Sternocleidomastoid (tissue), 1 donor: ENCODE measurements around the genes TEKT1, GPS2, NEURL4 and KCTD11.

DNA sequence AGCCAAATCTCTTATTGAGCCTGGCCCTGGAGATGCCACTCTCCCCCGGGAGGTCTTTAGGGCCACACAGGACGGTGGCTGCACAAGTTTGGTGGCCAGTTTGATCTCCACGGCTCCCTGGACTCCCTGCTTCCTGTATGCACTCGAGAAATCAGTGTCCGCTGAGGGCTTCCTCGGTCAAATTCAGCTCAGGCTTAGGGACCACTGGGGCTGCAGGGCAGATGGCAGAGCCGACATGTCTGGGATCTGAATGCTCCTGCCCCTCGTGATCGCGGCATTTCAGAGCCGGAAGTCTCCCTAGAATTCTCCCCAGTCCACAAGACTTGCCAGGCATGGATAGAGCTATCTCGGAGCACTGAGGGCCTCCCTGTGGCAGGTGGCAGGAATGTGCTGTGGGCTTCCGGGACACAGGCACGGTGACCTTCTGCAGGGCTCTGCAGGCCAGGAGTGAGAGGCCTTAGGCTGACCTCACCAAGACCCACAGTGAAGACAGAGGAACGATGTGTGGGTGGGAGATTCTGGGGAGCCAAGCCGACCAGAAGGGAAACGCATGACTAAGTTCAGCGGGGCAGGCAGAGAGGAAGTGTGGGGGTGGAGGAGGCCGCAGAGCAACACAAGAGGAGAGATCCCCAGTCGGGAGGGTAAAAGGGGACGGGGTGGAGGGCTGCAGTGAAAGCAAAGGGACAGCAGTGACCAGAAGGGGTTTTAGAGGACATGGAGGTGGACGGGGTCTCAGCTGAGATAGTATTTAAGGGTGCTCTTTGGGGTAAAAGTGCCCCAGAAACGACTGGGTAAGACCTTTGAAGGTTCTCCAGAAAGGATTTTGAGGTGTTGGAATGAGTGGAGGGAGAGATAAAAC lies 18.8 kb upstream of the PITPNM3 start:
- PRO-cap, result no peak

- PRO-cap, result no peak
Observed at GRCh38 chr17:6591494-6592071, 35.2 kb upstream of the PITPNM3 start.

GRCh38 chr17:6797869-6798549 lies 22.0 kb downstream of the FBXO39 start:
- PRO-cap, result no peak

DNA sequence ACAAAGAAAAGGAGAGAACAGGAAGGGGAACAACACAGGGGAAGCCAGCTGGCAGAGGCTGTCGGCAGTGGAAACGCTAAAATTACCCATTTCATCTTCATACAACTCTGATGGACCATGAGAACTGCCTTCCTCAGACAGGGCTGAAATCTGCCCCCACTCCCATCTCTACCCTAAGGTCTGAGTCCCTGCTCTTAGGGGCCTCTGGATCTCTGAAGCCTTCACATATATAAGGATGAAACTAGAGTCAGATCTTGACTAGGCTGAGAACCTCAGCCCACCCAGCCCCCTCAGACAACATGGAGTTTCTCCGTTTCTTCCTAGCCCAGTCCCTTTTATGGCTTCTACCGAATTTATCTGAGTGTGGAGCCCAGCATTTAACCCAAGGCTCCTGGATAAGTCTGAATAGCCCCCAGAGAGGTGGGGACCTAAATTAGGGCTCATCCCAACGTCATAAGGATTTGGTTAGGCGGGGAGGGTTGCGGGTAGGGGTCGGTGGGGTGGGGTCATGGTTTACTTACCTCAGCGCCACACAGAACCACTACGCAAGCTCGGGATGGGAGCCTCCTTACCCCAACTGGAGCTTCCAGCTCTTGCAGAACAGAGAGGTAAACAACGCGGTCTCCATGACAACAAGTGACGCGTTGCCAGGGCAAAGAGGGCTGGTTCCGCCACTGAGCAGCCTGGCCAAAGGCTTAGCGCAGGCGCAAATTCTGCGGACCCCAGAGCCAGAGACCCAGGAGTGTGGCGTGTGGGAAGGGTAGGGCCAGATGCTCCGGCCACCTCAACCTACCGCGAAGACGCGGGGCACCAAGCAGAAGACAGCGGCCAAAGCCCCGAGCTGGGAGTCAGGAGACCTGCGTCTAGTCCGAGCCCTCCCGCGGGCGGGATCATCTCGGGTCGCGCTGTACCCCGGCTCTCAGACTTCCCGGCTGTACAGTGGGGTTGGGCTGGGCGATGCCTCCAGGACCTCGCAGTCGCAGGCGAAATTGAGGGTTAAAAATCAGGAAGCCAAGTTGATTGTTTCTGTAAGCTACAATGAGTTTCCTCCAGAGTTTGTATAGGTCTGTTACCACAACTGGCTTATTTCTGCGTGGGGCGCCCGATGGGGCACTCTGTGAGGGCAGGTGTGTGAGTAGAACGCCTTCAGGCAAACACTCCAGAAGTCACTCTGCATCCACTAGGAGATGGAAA lies at the start of gene TEKT1:
TEKT1 (minus strand) TSS at position 602 of the 1,194 bp plus-strand sequence.
- PRO-cap, result no peak

DNA sequence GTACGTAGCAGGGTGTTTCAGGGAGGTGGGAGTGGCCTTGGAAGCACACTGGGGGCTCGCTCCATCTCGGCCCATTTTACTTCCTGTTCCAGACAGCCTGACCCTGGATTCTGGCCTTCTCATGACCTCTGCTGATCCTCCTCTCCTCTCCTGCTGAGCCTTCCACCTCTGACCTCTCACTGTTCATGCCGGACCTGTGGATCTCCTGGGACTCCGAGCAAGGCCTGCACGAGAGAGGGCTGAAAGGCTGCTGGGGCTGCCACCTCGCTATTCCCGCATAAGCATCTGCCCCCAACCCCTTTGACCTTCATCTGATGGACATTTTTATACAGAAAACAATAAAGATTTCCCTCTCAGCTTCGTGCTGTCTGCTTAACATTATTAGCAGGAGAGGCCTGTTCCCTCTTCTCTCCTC lies 2.6 kb downstream of the C17orf49 start:
- PRO-cap, result no peak

GRCh38 chr17:7017797-7018692 lies 3.5 kb downstream of the C17orf49 start:
- PRO-cap, result bidirectional peak, plus-strand start at chr17:7018532, minus-strand start at chr17:7018380

DNA sequence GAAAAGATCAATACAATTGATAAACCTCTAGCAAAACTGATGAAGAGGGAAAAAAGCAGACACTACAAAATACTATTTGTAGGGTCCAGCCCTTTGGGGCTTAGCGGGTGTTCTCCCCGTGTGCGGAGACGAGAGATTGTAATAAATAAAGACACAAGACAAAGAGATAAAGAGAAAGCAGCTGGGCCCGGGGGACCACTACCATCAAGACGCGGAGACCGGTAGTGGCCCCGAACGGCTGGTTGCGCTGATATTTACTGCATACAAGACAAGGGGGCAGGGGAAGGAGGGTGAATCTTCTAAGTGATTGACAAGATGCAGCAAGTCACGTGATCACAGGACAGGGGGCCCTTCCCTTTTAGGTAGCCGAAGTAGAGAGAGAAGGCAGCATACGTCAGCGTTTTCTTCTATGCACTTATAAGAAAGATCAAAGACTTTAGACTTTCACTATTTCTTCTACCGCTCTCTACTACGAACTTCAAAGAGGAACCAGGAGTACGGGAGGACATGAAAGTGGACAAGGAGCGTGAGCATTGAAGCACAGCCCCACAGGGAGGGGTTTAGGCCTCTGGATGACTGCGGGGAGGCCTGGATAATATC lies 11.3 kb upstream of the CLEC10A start:
- PRO-cap, result no peak

- PRO-cap, result no peak
Observed at GRCh38 chr17:7221826-7222495, 2.2 kb downstream of the ACADVL start.

GRCh38 chr17:7241121-7241662 lies 1.1 kb downstream of the GABARAP start:
- PRO-cap, result no peak

DNA sequence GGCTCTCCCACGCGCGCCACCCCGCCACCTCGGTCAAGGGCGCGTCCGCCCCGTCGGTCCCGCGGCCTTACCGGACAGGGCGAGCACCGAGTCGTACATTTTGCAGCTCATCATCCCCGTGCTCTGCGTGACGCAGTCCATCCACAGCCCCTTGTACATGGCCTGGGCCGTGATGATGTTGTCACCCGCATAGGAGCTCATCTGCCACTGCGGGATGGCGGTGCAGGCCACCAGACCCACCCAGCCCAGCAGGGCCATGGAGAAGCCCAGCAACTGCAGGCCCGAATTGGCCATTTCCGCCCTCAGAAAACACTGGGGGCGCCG lies 566 bp downstream of the CLDN7 start:
- PRO-cap, result no peak

DNA sequence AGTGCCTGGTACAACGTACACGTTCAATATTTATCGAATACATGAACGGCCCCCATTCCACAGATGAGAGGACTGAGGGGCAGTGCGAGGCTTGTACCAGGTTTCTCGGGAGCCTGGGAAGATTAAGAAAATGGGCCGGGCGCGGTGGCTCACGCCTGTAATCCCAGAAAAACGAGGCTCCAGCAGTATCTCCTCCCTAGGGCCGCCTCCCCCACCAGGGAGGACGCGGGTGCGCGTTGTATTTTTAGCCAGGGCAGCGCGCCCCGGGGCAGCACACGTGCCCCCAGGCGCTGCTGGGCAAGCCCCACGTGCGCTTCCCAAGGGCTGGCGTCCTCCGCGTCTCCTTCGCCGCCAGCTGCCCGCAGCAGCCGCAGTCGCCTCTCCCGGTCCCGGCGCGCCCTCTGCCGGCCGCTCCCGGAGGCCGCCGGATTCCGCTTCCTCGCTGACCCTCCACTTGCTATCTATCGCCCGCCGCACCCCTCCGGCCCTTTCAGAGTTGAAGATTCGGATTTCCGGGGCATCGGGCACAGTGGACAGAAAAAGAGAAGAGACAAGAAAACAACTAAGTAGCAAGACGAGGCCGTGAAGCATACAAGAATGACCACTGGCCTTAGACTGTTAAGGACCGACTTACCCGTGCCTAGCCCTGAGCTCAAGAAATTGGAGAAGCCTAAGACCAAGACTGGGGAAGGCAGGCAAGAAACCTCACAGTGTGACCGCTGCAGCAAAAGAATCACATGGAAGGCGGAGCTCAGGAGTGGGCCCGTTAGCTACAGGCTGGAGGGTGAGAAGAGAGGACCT lies 1.9 kb upstream of the YBX2 start:
- PRO-cap, result no peak

- PRO-cap, result bidirectional peak, plus-strand start at chr17:7315441, minus-strand start at chr17:7315360
Observed at GRCh38 chr17:7314741-7315756, at the start of gene GPS2. GPS2 (minus strand) TSS chr17:7315360.

- PRO-cap, result unidirectional peak, minus-strand start at chr17:7329348; bidirectional peak, plus-strand start at chr17:7329723, minus-strand start at chr17:7329396; bidirectional peak, plus-strand start at chr17:7329826, minus-strand start at chr17:7329825
Observed at GRCh38 chr17:7329255-7330059, at the start of gene NEURL4. NEURL4 (minus strand) TSS chr17:7329335.

GRCh38 chr17:7352125-7352819 lies at the start of gene KCTD11:
KCTD11 (plus strand) TSS chr17:7352162.
- PRO-cap, result bidirectional peak, plus-strand start at chr17:7352162, minus-strand start at chr17:7352008

DNA sequence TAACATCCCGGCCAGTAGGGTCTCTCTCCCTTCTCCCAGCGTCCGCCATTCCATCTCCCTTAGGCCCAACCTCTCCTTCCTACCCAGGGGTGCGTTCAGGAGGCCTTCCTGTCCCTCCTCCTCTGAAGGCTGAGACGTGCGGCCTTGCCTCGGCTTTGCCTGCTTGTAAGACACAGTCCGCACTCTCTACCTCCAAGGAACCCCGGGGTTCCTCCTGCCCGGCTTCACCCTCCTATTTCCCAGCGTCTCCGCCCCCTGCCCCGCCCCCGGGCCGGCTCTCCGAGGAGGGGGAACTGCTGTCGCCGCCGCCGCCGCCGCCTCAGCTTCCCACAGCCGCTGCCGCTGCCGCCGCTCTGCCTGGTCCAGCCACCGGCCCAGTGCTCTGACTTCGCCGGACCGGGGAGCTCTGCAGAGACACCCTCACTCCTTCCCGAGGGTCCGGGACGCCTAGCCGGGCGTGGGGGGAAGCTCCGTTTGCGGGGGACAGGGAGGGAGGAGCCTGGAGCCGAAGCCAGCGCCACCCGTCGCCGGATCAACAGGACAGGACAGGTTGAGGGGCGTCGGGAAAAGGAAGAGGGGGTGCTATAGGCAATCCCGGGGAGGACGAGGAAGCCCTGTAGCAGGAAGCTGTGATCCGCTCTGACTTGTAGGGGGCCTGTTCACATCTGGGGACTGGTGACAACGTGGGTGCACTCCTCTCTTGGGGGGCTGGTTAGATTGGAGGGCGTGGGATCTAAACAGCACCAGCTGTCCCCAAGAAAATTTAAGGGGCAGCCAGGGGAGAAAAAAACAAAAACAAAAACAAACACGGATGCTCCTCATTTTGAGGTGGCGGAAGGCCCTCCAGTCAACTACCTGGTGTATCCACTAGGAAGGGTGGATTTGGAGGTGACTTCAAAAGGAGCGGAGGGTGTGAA lies 1.1 kb upstream of the FGF11 start:
- PRO-cap, result bidirectional peak, plus-strand start at position 322 of the sequence, minus-strand start at position 216 of the sequence

- PRO-cap, result no peak
Observed at GRCh38 chr17:7459474-7460040, 14.7 kb downstream of the CHRNB1 start.

- PRO-cap, result no peak
Observed at GRCh38 chr17:7462640-7463479, 16.6 kb downstream of the ZBTB4 start.

DNA sequence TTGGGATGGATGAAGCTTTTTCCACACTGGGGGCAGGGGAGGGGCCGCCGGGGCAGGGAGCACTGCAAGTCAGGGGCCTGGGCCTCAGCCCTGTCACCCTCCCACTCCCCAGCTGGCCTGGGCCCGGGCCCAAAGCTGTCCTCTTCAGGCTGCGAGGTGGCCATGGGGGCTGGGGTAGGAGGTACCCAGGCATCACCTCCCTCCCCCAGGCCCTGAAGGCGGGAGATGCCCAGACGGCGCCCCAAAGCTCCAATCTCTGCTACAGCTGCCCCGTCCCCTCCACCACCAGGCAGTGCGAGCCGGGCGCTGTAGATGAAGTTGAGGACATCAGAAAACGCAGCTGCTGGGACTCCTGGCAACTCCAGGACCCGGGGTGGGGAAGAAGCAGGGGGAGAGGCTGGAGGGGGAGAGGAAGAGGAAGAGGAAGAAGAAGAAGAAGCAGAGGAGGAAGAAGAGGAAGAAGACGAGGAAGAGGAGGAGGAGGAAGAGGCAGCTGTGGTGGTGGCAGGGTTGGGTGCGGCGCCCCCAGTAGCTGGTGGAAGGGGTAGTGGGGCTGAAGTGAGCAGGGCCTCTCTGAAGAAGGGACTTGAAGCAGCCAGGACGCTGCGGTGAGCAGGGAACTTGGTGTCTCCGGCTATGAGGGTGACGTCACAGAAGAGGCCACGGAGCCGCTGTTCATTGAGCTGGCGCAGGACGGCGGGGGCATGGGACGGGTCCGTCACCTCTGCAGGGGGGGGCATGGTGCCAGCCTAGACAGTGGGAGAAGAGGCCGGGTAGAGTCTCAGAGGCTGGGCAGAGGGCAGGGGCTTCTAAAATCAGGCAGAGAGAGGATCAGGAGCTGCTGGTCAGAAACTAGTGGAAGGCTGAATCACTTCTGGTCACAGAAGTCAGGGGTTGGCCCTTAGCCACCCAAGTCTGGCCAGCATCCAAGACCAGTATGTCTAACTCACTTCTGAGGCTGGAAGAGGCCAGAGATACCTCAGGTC lies 13.1 kb downstream of the ZBTB4 start:
- PRO-cap, result no peak

- PRO-cap, result no peak
Observed at GRCh38 chr17:7508682-7509299, 27.5 kb downstream of the SLC35G6 start.

GRCh38 chr17:7510058-7510380 lies 28.8 kb downstream of the SLC35G6 start:
- PRO-cap, result no peak